ENCODE measurements around a stretch of chr2.

GRCh38 chr2:42196461-42197359 is 27.6 kb downstream of the EML4 start:
- PRO-cap, 4 experiments: no peak in any of the 4 experiments
- RAMPAGE, long total RNA, 2 experiments: no peak in any of the 2 experiments
- RRBS: no CpG with 5 or more reads among the region's 12 CpGs

GRCh38 chr2:42368879-42369333 is 7.9 kb upstream of the COX7A2L start:
- PRO-cap, 4 experiments: no peak in any of the 4 experiments
- RAMPAGE, long total RNA, 2 experiments: no peak in any of the 2 experiments
- RRBS: no CpG with 5 or more reads among the region's 6 CpGs

DNA sequence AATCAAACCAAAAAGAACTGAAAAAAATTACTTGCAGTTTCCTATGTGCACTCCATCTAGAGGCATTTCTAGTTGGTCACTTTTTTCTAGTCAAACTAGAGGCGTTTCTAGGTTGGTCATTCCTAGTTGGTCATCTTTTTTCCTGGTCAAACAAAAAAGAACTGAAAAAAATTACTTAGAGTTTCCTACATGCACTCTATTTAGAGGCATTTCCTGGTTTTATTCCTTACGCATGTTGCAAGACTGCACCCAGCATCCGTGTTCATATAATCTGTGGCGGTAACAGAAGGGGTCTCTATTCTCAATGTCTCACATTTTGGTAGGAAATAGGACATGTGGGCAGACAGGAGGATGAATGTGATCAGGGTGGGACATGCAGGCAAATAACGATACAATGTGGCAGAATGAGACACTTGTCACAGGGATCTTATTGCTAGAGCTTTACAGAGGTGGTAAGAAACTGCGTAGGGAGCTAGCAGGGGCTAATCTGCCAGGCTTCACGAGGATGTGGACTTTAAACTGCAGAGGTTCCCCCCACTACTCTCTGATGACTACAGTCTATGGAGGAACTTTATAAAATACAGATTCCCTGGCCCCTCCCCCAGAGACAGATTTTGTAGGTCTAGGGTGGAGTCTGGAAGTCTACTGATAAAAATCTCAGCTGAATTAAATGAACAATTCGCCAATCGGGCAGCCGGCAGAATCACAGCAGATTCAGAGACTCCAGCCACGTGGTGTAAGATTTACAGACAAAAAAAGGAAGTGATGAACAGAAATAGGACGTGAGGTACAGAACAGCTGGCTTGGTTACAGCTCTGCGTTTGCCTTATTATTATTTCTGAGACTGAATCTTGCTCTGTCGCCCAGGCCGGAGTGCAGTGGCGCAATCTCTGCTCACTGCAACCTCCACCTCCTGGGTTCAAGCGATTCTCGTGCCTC is 21.7 kb upstream of the MTA3 start:
- PRO-cap, 4 experiments: peak in 1 of 4 experiments; most common plus-strand start position 772 of the sequence (in 1); most common minus-strand start position 546 of the sequence (in 1)
- RAMPAGE, long total RNA, 2 experiments: no peak in any of the 2 experiments
- RRBS: no CpG with 5 or more reads among the region's 18 CpGs

DNA sequence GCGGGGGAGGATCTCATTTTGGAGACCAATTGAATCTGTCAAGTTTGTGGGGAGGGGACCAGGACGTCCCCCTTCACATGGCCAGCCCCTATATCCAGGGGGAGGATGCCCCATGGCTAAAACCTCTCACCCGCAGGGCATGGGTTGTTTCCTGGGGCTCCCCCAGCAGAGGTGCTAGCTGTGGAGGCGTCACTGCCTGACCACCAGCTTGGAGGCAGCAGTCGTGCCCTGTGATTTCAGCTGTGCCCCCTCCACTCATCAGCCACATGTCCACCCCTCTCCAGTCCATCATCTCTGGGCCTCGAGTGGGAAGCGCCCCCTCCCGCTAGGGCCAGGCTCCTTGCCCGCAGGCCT is 4.3 kb downstream of the HAAO start:
- PRO-cap, 4 experiments: no peak in any of the 4 experiments
- RAMPAGE, long total RNA, 2 experiments: no peak in any of the 2 experiments
- RRBS: no CpG with 5 or more reads among the region's 9 CpGs

- PRO-cap, 4 experiments: no peak in any of the 4 experiments
- RAMPAGE, long total RNA, 2 experiments: no peak in any of the 2 experiments
- RRBS: no CpG with 5 or more reads among the region's 3 CpGs
Observed at GRCh38 chr2:42795780-42796227, 3.4 kb upstream of the HAAO start.

- PRO-cap, 4 experiments: no peak in any of the 4 experiments
- RAMPAGE, long total RNA, 2 experiments: no peak in any of the 2 experiments
- RRBS: no CpG with 5 or more reads among the region's 10 CpGs
Observed at GRCh38 chr2:42927500-42928146, 135.2 kb upstream of the HAAO start.

GRCh38 chr2:42956999-42957739 is 164.8 kb upstream of the HAAO start:
- PRO-cap, 4 experiments: no peak in any of the 4 experiments
- RAMPAGE, long total RNA, 2 experiments: no peak in any of the 2 experiments
- RRBS: no CpG with 5 or more reads among the region's 11 CpGs

DNA sequence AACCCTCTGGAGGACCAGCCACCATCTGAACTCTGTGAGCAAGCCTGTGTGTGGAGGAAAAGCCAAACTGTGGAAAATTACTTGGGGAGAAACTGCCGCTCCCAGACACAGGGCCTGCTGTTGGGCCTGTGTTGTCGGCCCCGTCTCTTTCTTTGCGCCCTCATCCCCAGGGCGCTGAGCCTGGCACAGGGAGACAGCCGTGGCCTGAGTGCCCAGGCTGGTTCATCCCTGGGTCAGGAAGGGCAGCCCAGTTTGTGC is 167.9 kb upstream of the HAAO start:
- PRO-cap, 4 experiments: no peak in any of the 4 experiments
- RAMPAGE, long total RNA, 2 experiments: no peak in any of the 2 experiments
- RRBS: no CpG with 5 or more reads among the region's 6 CpGs

DNA sequence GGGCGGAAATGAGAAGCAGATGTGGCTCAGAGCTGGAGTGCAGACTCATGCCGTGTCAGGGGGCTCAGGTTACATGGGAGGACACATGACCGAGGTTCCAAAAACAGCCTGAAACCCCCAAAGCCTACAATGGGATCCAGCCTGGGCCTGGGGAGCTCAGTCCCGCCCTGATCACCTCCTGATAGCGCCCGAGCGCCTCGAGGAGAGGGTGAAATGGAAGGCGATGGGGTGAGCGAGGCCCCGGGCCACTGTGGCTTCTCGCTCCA is 175.7 kb upstream of the HAAO start:
- PRO-cap, 4 experiments: peak in 3 of 4 experiments; most common plus-strand start position 129 of the sequence (in 3)
- RAMPAGE, long total RNA, 2 experiments: no peak in any of the 2 experiments
- RRBS: no CpG with 5 or more reads among the region's 12 CpGs

DNA sequence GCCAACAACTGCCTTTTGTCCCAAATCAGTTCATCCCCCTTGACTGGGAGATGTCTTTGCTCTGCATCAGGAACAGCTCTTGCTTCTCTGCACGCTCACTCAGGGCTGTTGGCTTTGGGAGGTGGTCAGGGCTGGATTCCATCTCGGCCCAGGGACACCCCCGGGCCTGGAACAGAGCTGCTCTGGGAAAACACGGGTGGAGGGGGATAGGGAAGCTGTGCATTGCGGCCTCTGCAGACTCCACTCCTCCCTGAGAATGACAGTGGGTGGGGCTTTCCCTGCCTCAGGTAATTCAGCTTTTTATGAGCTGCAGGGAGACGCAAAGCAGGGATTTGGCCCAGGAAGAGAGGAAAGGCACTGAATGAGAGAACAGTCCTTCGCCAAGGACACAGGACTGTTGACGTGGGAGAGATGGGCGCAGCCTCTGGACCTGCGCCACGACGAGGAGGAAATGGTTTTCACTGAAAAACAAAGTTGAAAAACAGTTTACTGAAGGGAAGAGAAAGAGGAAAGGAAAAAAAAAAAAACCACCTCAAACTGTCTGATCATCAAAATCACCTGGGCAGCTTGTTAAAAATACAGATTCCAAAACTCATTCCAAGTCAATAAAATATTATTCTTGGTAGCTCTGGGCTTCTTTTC is 194.1 kb downstream of the ZFP36L2 start:
- PRO-cap, 4 experiments: peak in 4 of 4 experiments; most common plus-strand start position 327 of the sequence (in 3); most common minus-strand start position 110 of the sequence (in 2)
- RAMPAGE, long total RNA, 2 experiments: no peak in any of the 2 experiments
- RRBS: no CpG with 5 or more reads among the region's 12 CpGs

DNA sequence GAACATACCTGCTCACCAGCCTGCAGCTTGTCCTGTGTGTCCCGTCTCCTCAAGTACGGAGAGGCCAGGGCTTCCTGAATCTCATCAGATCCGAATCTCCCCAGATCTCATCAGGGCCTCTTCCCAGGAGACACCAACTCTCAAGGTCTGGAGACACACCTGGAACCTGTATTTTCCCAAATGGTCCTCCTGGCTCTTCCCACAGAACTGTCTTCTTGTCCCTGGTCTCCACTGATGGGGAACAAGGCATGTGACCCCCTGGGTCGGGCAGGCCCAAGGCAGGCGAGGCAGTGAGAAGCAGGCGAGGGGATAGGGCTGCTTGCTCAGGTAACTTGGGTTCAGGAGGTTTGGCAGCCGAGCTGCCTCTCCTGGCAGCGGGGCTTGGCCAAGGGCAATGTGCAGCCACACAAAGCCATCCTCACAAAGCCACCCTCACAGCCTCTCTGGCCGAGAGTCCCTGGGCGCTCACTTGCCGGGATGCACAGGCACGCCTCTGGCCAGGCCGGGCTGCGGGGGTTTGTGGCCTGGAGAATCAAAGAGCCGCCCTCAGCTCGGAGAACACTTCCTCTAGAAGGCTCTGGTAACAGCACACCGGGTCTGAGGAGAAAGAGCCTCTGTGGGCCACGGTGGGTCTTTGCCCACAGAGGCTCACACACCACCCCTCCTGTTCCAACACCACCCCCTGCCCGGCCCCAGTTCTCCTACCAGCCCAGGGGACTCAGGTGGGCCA is 187.1 kb downstream of the ZFP36L2 start:
- PRO-cap, 4 experiments: no peak in any of the 4 experiments
- RAMPAGE, long total RNA, 2 experiments: no peak in any of the 2 experiments
- RRBS: 46% methylated on average over 3 of the region's 19 CpGs

DNA sequence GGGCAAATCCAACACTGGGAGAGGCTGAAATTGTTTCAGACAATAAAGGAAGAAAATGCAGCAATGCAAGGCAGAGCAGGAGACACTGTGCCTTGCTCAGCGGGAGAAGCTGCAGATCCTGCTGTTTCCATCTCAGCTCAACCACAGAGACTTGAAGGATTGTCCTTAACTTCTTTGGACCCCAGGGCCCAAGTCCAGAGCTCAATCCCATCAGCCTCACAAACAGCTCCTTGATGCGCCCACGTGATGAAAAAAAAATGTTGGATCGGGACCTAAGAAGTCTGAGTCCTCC is 175.7 kb downstream of the ZFP36L2 start:
- PRO-cap, 4 experiments: no peak in any of the 4 experiments
- RAMPAGE, long total RNA, 2 experiments: no peak in any of the 2 experiments
- RRBS: no CpG with 5 or more reads among the region's 4 CpGs

DNA sequence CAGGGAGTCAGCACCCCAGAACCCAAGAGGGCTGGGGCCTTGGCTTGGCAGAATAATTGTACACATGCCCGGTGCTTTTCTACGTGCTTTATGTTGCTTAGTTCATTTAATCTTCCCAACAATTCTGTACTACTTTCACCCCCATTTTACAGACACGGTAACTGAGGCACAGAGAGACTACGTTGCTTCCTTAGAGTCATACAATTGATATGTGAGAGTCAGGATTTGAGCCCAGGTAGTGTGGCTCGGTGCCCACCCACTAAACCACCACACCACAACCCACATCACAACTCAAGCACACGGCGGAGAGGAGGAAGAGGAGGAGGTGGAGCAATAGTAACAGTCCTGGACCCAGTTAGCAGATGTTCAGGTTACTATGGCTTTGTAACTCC is 167.3 kb downstream of the ZFP36L2 start:
- PRO-cap, 4 experiments: no peak in any of the 4 experiments
- RAMPAGE, long total RNA, 2 experiments: no peak in any of the 2 experiments
- RRBS: no CpG with 5 or more reads among the region's 7 CpGs

DNA sequence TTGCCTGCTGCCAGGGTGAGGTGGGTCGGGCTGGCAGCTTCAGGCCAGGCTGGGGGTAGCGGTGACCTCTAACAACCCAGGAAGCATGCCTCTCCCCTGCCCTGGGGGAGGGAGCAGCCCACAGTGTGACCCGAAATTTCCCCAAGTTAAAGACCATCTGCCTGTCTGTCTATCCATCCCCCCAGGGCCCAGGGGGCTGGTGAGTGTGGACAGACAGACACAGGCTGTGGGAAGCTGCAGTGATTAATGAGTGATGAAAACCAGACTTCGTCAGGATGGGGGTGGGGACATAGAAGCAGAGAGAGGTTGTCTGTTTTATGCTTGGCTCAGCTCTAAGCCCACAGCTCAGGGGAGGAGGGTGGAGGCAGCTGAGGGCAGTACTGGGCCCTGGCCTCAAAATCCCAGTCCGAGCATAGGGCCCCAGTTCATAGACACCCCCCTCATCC is 144.0 kb downstream of the ZFP36L2 start:
- PRO-cap, 4 experiments: no peak in any of the 4 experiments
- RAMPAGE, long total RNA, 2 experiments: no peak in any of the 2 experiments
- RRBS: no CpG with 5 or more reads among the region's 5 CpGs

- PRO-cap, 4 experiments: no peak in any of the 4 experiments
- RAMPAGE, long total RNA, 2 experiments: no peak in any of the 2 experiments
- RRBS: no CpG with 5 or more reads among the region's 11 CpGs
Observed at GRCh38 chr2:43219359-43219653, 7.1 kb downstream of the ZFP36L2 start.

GRCh38 chr2:43229147-43229765 is 2.9 kb upstream of the ZFP36L2 start:
- PRO-cap, 4 experiments: no peak in any of the 4 experiments
- RAMPAGE, long total RNA, 2 experiments: no peak in any of the 2 experiments
- RRBS: no CpG with 5 or more reads among the region's 7 CpGs

DNA sequence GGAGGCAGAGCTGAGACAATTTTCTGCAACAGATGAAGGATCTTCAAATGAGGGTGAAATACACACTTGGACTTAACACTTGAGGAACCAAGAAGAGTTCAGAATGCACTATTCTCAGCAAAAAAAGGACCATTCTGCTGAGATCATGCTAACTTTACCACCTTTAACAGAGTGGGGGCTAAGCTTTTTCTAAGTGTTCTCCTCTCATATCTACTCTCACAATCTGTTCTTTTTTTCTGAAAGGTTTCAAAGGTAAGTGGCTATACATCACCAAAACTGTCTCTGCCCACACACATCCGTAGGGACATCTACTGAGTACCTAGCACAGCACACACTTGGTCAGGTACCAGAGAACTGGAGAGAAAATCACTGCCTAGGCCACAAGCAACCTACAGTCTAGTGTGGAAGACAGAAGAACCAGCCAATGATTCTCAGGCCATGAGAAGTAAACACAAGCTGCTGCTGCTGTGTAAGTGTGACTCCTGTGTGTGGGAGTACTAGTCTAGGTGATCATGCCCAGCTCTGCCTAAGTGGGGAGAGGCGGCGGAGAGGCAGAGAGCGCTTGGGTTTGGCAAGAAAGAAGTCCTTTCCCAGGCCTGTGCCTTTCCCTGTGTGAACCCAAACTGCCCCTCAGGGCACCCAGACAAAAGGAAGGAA is 176.0 kb upstream of the ZFP36L2 start:
- PRO-cap, 4 experiments: peak in 3 of 4 experiments; most common plus-strand start position 527 of the sequence (in 1)
- RAMPAGE, long total RNA, 2 experiments: no peak in any of the 2 experiments
- RRBS: no CpG with 5 or more reads among the region's 4 CpGs

DNA sequence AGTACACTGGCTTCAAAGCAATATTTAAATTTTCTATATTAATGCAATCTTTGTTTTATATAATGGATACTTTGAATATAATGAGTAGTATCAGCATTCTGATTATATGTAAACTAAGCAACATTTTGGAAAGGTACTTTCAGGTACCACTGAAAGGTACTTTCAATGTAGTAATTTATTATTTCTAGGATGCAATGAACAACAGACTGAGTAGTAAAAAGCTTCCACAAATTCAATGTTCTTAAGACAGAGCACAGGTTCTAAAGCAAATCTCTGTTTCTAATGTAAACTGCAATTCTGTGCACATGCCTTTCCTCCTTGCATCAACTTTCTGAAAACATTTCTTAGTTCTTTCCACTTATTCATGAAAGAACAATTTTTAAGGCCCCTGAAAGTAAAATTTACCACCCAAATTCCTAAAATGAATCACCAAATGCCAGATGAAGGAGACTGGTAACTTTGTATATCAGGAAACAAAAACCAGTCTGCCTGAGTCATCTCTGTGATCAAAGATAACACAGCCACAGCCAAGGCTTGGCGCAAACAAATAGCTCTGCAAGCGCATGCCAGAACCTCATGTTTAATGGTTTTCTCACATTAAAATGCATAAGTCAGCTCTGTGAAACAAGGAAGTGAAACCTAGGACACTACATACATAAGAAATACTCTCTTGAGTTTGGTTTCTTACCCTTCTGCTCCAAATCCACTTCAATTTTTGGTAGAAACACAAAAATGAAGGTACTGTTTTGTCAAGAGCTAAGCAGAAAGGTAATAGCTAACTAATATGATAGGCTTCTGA is 169.5 kb downstream of the THADA start:
- PRO-cap, 4 experiments: no peak in any of the 4 experiments
- RAMPAGE, long total RNA, 2 experiments: no peak in any of the 2 experiments
- RRBS: no CpG with 5 or more reads among the region's 2 CpGs

- PRO-cap, 4 experiments: peak in 2 of 4 experiments; most common plus-strand start chr2:43483120 (in 1); most common minus-strand start chr2:43483091 (in 1)
- RAMPAGE, long total RNA, 2 experiments: no peak in any of the 2 experiments
- RRBS: no CpG with 5 or more reads among the region's 5 CpGs
Observed at GRCh38 chr2:43482716-43483425, 113.0 kb downstream of the THADA start.

DNA sequence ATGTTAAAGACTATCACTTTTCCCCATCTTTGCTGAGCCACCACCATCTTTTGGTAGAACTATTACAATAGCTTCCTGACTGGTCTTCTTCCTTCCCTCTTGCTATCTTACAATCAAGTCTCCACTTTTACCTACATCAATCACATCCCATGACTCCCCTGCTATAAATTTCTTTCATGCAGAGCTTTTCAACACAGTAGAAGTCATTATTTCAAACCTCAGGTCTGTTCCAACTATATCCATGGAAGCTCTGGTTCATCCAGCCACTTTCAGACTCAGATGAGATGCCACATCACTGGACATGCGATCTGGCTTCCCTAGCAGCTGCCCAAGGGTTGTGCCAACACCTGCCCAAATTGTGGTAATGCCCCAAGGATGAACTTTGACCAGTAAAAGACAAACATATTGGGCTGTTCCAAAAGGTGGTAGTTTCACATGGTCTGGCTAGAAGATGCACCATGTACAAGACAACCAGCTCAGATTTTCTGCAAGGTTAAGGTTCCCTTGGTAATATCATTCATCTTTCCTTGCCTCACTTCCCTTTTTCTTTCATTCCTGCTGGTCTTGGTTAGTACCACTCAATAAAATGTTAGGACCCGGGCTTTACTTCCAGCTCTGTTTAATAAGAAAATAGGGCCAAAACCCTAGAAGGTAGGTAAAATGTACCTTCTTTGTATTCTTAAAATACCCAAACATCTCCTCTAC is 101.9 kb downstream of the THADA start:
- PRO-cap, 4 experiments: no peak in any of the 4 experiments
- RAMPAGE, long total RNA, 2 experiments: no peak in any of the 2 experiments
- RRBS: no CpG with 5 or more reads among the region's 2 CpGs

Data from uterus (tissue), 7 donors.